Skeletal muscle satellite cell (primary cell): ENCODE measurements around the gene PPFIA4.

DNA sequence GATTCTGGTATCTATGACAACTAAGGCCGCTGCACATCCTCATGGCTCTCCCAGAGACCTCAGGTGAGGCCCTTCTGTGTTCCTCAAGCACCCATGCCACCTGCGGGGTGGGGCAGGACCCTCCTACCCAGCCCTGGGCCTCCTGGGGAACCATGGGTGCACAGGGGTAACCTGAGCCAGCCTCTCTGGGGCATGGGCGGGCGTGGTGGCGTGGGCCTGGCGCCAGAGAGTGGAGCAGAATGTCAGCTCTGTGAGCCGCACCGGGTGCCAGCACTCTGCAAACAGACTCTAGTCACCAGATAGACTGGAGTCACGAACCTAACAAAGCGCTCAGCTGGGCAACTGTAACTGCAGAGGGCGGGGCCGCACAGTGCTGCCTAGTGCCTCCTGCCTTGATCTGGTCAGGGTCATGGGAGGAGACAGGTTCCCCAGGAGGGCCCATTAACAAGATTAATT lies 46.5 kb downstream of the ELF3 start:
- CAGE, long polyA plus RNA: no peak

- CAGE, long polyA plus RNA: no peak
Observed at GRCh38 chr1:202057996-202059027, 47.9 kb downstream of the ELF3 start.

- CAGE, long polyA plus RNA: no peak
Observed at GRCh38 chr1:202107690-202108929, 14.6 kb upstream of the GPR37L1 start.

DNA sequence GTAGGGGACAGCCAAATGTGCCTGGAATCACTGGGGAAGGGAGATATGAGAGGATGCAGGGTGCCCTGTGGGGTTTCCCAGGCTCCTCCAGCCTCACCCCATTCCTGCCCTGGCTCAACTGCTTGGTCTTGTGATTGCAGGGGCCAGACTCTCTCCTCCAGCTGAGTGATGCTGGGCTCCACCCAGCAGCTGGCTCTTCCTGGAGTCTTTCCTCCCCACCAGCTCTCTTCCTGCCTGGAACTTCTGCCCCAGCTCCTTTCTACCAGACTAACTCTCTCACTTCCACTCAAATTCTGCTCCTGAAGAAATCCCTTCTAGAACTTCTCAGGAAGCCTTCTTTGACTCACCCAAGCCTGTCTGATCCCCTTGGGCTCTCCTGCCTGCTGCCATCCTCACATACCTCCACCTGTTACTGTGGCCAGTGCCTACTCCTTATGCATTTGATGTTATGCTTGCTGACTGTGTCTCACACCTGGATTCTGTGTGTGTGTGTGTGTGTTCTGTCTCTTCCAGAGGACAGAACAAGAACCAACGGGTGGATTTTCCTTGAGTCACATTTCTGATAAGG lies 9.2 kb upstream of the GPR37L1 start:
- CAGE, long polyA plus RNA: no peak

- CAGE, long polyA plus RNA: no peak
Observed at GRCh38 chr1:202178906-202179848, 14.4 kb upstream of the LGR6 start.

DNA sequence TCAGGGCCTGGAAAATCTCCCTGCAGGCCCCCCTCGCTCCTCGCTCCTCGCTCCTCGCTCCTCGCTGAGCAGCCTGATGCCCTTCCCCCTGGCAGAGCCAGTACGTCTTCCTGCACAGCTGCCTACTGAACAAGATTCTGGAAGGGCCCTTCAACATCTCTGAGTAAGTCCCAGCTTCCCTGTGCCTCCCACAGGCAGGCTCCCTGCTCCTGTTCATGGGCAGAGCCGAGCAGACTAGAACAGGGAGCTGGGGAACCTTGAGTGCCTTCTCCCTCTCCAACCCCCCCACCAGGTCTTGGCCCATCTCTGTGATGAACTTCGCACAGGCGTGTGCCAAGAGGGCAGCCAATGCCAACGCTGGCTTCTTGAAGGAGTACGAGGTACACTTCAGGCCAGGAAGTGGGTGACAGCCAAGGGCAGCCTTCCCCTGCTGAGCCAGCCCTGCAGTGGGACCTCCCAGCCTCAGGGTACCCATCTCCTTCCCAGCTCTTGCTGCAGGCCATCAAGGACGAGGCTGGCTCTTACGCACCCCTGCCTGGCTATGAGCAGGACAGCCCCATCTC lies 6.5 kb upstream of the LGR6 start:
- CAGE, long polyA plus RNA: no peak

DNA sequence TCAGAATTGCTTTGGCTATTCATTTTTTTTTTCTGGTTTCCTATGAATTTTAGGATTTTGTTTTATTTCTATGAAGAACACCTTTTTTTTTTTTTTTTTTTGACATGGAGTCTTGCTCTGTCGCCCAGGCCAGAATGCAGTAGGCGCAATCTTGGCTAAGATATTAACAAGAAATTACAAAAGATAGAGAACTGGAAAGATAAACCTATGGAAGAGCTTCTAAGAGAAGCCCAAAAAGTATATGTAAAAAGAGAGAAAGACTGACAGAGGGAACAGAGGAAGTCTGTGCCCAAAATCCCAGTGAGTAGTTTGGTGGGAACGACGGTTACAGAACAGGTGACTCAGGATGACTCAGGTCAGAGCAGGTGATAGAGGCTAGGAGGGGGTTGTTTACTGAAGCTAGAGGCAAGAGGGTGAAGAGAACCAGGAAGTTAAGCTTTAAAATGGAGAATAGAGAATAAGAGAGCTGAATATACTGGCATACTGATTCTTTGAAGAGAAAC lies 134.7 kb downstream of the PPP1R12B start:
- CAGE, long polyA plus RNA: no peak

GRCh38 chr1:202525657-202526741 lies 177.5 kb downstream of the PPP1R12B start:
- CAGE, long polyA plus RNA: no peak

- CAGE, long polyA plus RNA: no peak
Observed at GRCh38 chr1:202539955-202540411, 170.3 kb downstream of the SYT2 start.

GRCh38 chr1:202581072-202581960 lies 128.9 kb downstream of the SYT2 start:
- CAGE, long polyA plus RNA: no peak

DNA sequence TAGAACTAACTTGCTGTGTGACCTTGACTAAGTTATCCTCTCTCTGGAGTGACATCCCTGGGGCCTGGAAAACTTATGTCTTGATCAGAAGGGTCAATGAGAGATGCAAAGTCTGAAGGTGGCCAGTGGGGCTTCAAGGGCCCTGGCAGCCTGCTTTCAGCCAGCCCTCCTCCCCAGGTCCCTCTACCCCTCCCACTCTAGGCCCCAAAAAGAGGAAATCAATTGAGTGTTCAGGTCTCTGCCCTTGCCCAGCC lies 56.5 kb downstream of the SYT2 start:
- CAGE, long polyA plus RNA: no peak

DNA sequence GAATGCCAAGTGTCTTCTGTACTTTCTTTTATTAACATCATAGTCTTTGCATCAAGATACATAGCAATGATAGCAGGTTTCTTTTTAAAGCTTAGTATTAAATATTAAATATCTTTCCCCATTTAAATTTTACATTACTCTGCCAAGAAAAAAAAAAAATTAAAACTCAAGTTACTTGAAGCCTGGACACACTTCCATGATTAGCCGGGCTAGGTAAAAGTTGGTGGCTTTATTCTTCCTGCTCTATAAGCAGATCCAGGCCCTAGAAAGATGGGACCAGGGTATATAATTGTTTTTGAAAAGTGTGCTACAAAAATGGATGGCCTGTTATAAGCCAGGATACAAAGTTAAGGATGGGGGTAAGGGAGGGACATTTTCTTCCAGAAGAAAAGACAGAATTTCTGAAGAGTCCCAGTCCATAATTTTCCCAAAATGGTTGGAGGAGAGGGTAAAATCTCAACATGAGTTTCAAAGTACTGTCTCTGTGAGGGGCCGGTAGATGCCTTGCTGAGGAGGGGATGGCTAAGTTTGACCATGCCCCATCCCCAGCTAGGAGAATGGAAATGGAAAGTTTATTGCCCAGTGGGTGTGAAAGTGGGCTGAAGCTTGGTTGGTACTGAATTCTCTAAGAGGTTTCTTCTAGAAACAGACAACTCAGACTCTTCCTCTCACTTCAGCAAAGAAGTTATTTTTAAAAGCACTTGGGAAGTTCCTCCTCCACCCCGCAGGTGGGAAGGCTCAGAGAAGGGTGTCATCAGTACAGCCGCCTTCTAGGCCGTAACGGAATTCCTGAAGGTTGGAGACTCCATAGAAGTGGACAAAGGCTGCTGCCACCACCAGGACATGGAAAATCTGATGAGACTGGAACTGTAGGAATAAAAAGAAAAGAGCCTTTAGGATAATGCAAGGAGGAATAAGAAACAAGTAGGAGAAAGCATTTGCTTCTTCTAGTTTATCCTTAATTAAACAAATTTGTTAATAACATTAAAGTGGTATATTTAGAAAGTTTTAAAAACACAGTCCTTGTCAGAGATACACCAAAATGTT lies 14.1 kb upstream of the KLHL12 start:
- CAGE, long polyA plus RNA: no peak

DNA sequence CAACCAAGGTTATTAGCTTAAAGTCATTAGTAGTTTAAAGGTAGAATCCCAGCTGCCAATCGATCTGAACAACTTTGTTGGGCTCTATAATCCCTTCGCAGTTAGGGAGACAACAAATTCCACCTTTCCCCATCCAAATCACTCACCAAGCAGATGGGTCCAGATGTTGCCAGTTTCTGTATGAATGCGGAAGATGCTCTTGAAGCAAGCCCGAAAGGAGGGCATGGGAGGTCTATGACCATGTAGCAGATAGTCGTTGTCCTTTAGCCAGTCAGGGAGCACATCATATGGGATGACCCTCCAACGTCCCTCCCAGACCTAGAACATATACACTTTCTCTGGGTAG lies 11.8 kb downstream of the ADIPOR1 start:
- CAGE, long polyA plus RNA: no peak

DNA sequence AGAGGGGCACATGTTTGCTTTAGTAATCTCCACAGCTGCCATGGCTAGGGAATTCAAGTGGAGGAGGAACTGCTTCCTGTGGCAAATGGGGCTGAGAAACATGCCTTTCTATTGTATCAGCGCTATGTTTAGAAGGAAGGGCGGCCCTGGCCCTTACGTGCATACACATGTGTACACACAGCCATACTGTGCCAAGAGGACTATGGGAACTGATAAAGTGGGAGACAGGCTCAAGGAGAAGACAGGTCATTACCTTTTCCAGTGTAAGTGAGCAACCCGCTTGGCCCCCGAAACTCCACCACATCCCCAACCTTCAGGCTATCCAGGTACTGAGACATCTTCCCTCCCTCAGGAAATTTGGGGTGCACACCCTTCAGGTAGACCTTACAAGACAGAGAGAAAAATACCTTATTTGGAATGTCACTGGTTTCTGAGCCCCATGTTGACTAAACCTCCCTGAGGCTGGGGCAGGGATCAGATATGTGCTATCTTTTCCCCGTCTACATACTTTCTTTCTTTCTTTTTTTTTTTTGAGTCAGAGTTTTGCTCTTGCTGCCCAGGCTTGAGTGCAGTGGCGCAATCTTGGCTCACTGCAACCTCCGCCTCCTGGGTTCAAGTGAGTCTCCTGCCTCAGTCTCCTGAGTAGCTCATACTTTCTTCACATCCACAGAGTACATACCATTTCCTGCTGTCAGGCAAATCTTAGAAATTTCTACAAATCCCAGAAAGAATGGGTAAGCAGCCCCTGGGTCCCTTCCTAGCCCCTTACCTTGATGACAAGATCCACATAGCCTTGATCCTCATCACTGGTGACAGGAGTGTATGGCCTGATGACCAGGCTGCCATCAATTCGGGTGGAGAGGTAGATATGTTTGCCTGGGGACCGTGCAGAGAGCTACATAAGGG lies 1.7 kb downstream of the CYB5R1 start:
- CAGE, long polyA plus RNA: no peak

DNA sequence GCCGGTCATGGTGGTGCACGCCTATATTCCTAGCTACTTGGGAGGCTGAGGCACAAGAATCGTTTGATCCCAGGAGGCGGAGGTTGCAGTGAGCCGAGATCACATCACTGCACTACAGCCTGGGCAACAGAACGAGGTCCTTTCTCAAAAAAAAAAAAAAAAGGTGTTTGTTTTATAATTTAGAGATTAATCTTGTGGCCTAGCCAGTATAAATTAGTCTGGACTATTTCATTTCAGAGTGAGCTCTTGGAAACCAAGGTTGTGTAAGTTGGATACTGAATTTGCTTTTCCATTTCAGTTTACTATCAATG lies 3.8 kb upstream of the PPFIA4 start:
- CAGE, long polyA plus RNA: no peak

GRCh38 chr1:203025718-203026913 lies at the start of gene PPFIA4:
PPFIA4 (plus strand) TSS chr1:203026491.
- CAGE, long polyA plus RNA: no peak

- CAGE, long polyA plus RNA: no peak
Observed at GRCh38 chr1:203267260-203268213, 37.8 kb upstream of the BTG2 start.

- CAGE, long polyA plus RNA: no peak
Observed at GRCh38 chr1:203295631-203296259, 9.6 kb upstream of the BTG2 start.

DNA sequence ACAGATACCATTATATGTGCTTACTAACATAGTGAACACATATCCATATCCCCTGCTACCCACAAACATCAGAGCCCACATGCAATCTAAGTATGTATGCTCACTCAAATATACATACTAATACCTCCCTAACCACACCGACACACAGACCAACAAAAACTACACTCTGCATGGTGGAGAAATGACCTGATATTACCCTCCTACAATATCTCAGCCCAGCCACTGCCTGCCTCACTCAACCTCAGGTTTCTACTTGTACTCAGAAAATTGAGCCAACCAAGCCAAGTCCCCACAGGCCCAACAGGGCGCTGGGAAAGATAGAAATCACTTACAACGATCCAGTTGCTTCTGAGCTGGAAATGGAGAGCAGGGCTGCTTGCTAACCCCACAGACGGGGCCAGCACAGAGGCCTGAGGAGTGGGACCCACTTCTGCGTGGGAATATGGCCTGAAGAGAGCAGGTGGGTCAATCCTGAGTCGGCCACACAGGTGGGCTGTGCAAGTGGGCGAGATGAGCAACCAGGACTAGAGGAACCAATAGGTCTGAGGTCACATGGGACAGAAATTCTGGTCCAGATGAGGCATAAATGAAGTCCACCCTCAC lies 4.5 kb upstream of the BTG2 start:
- CAGE, long polyA plus RNA: no peak

DNA sequence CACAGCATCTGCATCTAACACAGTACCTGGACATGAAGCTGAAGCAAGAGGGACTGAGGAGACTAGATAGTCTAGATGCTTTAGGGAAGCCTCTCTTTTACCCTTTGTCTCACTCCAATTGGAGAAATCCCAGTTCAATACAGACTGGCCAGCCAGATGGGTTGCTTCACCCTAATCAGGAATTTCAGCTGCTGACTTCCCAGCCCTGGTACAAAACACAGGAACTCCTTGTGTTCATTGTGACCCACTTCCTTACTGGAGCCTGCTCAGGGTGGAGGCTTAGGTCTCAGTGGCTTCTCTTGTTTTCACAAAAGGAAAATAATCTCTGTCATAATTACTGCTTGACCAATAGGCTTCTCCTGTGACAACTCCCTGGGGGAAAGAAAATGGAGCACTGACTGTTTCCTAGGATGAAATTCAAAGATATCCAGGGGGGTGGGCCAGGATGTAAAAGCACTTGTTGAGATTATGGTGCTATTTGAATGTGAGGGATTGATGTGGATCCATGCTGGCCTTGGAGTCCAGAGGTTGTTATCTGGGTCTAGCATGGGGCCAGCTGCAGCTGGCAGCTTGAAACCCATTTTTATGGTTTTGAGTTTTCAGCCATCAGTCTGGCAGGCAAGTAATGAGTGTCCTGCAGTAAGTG lies 17.5 kb downstream of the BTG2 start:
- CAGE, long polyA plus RNA: no peak